ENCODE data around the genes KLC1 and AKT1.

DNA sequence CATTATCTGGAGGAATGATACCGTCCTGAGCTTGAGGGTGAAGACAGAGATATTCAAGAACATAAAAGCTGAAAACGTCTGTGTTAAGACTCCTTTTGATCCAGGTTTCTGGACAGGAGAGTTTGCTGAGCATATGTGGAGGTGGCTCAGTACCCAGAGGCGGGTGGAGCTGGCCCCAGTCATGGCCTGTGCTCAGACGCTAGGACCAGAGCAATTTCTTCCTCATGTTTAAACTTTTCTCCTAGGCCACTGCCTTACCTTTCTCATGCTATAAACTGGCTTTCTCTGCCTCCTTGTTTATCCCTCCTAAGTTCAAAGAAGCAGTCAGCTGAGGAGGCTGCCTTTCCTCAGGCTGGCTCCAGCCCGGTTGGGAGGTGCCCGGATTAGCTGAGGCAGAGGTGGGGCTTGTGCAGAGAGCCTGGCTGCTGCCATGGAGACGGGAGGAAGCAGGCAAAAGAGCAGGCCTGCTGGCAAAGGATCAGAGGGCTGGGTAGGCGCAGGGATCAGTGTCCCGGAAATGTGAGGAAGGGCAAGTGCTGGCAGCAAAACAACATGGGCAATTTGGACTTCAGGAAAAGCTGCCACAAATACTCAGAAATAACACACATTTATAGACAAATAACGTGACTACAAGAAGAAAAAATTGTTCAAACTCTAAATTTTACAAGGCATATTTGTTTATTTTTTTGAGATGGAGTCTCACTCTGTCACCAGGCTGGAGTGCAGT, 13.8 kb downstream of the COA8 start:
- PRO-cap, result no peak
- RRBS, result no CpG with 5 or more reads among the region's 10 CpGs

GRCh38 chr14:103606898-103607995, 21.8 kb upstream of the KLC1 start:
- PRO-cap, result no peak
- RRBS, result 34% methylated on average over 5 of the region's 39 CpGs

GRCh38 chr14:103628592-103629502, at the start of gene KLC1:
KLC1 (plus strand) TSS chr14:103629211.
- PRO-cap, result bidirectional peak, plus-strand start at chr14:103628768, minus-strand start at chr14:103628750; bidirectional peak, plus-strand start at chr14:103629212, minus-strand start at chr14:103629138
- RRBS, result under 1% methylated on average over 29 of the region's 101 CpGs

DNA sequence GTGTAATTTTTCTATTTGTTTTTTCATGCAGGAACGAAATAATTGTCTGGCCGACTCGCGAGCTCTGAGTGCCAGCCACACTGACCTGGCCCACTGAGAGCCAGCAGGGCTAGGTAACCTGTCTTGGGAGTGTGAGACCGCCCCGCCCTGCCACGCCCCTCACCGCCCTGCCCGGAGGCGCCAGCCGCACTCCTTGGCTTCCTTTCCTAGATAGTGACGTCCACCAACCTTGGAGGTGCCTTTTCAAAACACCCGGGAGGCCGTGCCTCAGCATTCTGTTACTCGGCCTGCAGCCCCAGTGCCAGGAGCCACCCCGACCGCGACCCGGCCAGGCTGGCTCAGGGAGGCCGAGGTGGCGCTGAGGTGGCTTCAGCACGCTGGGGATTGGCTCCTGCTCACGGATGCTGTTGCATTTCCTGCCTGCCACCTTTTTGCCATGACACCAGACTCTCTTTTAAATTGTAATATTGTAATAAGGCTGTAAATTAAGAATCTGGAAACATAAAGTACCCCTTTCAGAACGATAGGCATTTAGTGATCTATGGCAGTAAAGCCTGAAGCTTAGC, 21.6 kb downstream of the XRCC3 start:
- PRO-cap, result bidirectional peak, plus-strand start at position 118 of the sequence, minus-strand start at position 87 of the sequence
- RRBS, result 2% methylated on average over 10 of the region's 24 CpGs

DNA sequence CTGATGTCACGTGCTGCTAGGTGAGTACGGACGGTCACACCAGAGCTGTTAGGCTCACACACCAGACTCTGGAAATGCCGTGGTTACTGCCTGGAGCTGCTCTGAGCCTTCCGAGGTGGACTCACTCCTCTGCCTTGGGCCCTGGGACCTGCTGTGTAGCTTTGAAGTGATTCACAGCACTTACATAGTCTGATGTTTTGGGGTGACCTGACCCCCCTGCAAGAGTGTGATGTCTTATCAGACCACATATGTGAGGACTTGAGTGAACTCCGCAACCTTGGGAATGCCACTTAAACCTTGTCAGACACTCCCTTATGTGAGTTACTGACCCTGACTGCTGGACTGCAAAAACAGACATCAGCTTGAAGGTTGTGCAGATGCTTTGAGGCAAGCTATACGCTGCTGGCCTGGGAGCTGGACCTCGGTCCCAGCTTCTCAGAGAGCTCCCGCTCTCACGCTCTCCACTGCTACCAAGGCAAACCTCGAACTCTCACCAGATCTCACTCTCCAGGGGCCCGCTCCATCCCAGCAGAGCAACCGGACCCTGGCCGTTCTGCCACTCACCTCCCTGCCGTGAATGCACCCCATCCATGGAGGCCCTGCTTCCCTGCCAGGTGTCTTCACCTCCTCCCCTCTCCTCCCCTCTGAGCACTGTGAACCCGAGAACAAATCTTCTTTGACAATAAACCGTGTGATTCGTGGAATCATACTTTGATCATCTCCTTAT, 1.5 kb downstream of the XRCC3 start:
- PRO-cap, result no peak
- RRBS, result no CpG with 5 or more reads among the region's 18 CpGs

- PRO-cap, result no peak
- RRBS, result no CpG with 5 or more reads among the region's 25 CpGs
Observed at GRCh38 chr14:103718377-103719120, 2.9 kb downstream of the ZFYVE21 start.

DNA sequence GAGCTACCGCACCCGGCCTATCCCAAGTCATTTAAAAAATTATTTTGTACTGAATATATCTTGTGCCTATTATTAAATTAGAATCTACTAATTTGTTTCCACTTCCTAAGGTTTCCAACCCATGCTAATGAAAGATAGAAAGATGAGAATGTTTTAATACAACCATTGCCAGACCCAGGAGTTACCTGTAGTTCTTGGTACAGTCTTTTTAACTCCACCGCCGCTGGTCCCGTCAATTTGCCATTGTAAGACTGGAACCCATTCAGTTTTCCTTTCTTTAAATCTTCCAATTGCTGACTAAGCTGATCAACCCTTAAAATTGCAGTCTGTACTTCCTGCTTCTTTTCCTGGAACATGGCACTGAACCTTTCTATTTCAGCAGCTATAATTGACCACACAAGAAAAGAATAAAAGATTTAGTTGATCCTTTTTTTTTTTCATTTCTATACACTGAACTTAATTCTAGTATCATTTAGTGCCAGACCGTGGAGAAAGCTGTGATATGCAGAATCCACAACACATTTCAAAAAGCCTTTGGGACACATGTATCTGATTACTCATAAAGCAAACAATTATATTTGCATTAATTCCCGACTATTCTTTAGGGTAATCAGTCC, 37.3 kb downstream of the ZFYVE21 start:
- PRO-cap, result no peak
- RRBS, result no CpG with 5 or more reads among the region's 7 CpGs

GRCh38 chr14:103846630-103847428, 546 bp downstream of the PPP1R13B start:
- PRO-cap, result bidirectional peak, plus-strand start at chr14:103847345, minus-strand start at chr14:103847203
- RRBS, result under 1% methylated on average over 48 of the region's 90 CpGs

GRCh38 chr14:104224270-104225044, 86.1 kb downstream of the KIF26A start:
- PRO-cap, result no peak
- RRBS, result 16% methylated on average over 2 of the region's 18 CpGs

DNA sequence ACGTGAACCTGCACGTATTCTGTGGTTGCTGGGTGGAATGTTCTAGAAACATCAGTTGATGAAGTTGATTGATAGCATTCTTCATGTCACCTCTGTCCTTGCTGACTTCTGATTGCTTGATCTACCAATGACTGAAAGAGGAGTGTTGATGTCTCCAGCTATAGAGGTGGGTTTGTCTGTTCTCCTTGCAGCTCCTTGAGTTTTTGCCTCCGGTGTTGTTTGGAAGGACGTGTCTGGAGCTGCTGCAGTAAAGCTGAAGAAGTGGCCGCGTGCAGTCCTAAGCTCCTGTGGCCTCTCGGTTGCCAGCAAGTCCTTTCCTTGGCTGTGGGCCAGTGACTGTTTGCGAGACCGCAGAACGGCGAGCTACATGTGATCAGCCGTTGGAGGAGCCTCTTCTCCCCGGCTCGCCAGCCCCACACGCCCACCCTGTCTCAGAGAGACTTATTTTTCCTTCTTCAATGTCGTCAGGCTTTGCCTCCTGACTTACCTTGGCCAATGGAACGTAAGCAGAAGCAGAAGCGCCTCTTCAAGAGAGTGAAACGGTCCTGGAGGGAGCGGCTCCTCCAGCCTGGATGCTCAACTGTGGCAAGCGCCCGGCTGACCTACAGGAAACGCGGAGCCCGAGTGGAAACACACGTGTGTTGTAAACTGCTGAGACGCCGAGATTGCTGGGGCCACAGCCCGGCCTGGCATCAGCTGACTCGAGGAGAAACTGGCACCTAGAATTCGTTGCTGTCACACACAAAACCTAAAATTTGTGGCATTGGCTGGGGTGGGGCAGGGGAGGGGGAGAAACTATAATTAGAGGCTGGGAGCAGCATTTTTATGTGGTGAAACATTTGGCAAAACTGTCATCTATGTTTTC, 137.0 kb downstream of the KIF26A start:
- PRO-cap, result no peak
- RRBS, result 1% methylated on average over 7 of the region's 31 CpGs

- PRO-cap, result no peak
- RRBS, result 15% methylated on average over 7 of the region's 69 CpGs
Observed at GRCh38 chr14:104460997-104461964, 118.3 kb upstream of the C14orf180 start.

DNA sequence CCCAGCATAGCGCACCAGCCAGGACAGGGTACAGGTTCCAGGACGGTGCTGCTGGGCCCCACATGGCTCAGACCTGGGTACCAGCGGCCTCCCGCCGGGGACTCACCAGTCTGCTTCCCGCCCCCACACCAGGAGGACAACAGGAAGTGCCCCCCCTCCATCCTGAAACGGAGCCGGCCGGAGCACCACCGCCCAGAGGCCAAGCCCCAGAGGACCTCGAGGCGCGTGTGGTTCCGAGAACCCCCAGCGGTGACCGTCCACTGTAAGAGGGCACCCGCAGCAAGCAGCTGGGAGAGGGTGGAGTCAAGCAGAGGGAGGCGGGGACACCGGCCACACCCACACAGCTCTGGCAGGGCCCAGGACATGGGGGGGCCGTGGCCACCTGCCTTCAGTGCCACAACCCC, 8.1 kb downstream of the C14orf180 start:
- PRO-cap, result no peak
- RRBS, result 15% methylated on average over 4 of the region's 20 CpGs

DNA sequence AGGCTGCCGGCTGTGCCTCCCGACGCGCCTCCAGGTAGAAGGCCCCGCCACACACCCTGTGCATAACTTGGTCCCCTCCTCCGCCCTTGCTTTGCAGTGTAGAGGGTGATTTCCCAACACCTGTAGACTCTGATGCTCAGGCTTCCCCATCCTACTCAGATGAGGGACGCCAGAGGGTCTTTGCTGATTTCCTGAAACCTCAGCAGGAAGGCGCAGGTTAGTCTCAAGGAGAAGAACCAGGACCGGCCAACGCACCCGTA, 28.3 kb upstream of the TMEM179 start:
- PRO-cap, result no peak
- RRBS, result 95% methylated on average over 3 of the region's 11 CpGs

DNA sequence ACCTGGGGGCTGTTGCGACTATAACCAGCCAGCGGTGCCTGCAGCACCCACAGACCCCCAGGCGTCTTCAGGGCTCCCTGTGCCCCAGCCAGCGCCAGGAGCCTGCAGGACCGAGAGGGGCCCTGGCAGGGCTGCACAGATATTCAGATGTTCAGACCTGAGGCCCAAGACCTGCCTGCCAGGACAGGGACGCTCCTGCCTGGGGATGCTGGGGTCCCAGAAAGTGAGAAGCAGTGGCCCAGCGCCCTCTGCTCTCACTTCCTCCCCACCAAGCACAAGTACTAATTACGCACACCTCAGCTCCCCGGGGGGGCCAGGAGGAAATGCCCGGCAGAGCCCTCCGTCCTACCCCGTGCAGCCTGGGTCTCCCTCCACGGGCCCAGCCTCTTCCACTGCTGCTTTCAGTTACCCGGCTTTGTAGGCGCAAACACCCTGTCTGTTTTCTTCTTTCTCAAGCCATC, 28.8 kb upstream of the INF2 start:
- PRO-cap, result no peak
- RRBS, result 97% methylated on average over 4 of the region's 15 CpGs

DNA sequence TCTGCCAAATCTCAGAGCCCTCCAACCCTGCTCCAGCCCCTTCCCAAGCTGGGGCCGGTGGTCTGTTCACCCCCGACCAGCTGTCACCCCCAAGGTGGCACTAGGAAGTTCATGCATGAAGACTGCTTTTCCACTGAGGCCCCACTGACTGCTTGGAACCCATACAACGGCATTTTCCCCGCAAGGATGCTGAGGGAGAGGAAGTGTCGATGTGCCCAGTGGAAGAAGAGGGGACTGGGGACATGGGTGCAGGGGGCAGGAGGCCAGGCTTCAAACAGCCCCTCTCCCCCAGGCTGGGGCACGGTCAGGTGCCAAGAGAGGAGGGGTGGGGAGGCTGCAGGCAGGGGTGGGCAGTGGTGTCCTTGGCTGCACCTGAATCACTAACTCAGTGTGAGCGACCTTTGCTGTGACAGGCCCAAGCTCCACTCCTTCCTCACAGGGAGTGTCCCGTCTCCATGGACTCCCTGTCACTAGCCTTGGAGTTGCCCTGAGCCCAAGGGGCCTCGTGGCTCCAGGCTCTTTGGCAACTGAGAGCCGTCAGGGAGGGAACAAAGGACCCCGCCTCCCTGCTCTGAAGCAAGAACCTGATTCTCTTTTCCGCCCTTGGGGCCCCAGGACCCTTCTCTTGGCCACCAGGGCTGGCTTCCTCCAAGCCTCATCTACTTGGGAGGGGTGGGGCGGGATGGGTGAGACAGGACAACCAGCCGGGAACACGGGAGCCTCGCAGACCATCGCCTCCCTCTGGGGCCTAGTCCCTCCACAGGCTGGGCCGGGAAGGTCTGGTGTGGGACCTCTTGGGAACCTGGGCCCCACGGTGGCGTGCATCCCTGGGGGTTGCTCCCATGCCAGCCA, 1.1 kb upstream of the ADSS1 start:
- PRO-cap, result unidirectional peak, plus-strand start at position 662 of the sequence
- RRBS, result 23% methylated on average over 5 of the region's 20 CpGs

GRCh38 chr14:104750763-104751098, 2.2 kb upstream of the SIVA1 start:
- PRO-cap, result no peak
- RRBS, result no CpG with 5 or more reads among the region's 5 CpGs

DNA sequence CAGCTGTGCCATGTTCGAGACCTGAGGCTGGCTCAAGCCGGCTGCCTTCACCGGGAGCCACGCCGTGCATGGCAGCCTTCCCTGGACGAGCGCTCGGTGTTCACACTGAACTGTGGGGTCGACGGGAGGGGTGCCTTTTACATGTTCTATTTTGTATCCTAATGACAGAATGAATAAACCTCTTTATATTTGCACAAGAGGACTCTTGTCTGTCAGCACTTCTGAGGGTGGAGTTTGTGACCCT, 6.4 kb downstream of the SIVA1 start:
- PRO-cap, result no peak
- RRBS, result no CpG with 5 or more reads among the region's 10 CpGs

DNA sequence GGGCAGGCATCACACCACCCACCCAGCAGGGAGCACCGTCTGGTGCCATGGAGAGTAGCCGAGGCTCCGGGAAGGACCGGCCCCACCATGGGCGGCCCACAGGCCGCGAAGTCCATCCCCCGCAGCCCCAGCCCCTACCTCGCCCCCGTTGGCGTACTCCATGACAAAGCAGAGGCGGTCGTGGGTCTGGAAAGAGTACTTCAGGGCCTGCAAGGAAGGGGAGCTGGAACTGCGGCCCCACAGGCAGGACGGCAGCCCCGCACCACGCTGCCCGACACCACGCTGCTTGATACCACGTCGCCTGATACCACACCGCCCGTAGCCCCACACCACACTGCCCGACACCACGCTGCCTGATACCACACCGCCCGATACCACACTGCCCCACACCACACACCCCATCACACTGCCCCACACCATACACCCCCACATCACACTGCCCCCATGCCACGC, 20.9 kb downstream of the SIVA1 start:
- PRO-cap, result no peak
- RRBS, result no CpG with 5 or more reads among the region's 28 CpGs

DNA sequence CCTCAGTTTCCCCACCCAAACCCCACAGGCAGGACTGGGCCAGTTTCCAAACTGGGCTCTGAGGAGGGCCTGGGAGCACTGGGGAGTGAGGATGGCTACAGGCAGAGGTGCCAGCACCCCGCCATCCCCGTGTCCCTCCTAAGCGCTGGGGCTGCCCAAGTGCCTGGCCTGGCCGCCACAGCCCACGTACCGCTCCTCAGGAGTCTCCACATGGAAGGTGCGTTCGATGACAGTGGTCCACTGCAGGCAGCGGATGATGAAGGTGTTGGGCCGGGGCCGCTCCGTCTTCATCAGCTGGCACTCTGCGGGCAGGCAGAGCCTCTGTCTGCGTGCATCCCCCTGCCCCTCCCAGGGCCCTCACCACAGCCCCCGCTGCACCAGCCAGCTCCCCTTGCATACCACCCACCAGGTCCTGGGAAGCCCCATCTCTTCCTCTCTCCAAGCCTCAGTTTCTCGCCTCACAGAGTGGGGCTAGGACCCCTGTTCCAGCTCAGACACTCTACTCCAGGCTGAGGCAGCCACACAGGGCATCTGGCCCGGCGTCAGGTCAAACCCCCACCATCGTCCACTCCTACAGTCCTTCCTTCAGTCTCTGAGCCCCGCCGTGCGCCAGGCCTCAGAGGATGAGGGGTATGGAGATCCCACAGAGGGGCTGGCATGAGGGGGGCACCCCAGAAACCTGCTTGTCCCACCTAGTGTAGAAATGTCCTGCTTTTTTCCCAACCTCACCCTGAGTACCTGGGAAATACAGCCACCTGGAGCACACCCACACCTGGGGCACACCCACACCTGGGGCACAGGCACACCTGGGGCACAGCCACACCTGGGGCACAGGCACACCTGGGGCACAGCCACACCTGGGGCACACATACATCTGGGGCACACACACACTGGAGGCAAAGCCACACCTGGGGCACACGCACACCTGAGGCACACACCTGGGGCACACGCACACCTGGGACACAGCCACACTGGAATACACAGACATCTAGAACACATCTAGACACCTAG, 18.8 kb downstream of the AKT1 start:
- PRO-cap, result no peak
- RRBS, result no CpG with 5 or more reads among the region's 24 CpGs

DNA sequence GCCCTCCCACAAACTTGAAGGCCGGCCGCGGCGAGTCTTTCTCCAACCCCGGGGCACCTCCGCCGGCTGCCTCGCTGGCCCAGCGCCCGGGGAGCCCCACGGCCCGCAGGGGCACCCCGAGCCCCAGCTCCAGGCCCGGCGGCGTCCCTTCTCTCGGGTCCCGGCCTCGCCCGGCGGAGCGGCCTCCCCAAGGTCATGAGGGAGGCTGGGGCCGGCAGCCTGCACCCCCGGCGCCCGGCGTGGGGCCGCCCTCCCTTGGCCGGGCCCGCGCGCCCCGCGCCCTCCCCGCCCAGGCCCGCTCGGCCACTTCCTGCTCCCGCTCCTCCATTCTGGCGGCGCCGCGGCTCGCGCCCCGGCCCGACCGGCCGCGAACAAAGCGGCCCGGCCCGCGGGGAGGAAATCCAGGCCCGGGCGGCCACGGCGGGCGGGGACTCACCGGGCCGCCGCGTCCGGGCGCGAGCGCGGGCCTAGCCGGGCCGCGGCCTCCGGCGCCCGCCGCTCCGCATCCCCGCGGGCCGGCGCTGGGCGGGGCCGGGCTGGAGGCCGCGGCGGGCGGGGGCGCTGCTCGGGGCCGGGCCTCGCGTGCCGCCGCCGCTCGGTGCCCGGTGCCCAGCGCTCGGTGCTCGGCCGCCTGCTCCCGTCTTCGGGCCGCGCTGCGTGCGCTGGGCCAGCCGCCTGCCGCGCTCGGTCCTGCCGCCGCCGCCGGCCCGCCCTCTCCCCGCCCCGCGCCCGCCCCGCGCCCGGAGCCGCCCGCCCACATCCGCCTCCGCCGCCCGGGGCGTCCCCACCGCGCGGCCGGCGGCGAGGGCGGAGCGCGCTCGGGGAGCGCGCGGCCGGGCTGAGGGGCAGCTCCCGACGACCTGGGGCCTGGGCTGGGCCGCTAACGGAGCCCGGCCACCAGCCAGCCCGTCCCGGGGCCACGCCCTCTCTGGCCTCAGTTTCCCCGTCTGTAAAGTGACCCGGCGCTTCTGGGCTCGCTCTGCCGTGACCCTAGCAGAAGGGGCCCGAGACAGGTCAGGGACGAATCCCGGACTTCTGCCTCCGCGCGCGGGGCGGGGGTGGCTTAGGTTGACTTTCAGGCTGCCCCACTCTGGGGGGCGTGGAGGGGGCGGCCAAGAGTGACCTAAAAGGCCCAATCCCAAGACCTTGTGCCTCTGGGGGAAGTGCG, at the start of gene AKT1:
AKT1 (minus strand) TSS at position 701 of the 1,168 bp plus-strand sequence.
- PRO-cap, result bidirectional peak, plus-strand start at position 306 of the sequence, minus-strand start at position 221 of the sequence; bidirectional peak, plus-strand start at position 787 of the sequence, minus-strand start at position 642 of the sequence
- RRBS, result 1% methylated on average over 69 of the region's 166 CpGs

All from MCF 10A (cell line).